M059J (cell line): Measurements from ENCODE around the genes H2BC10, BTN3A1, ZNF322 and H2BC11.

- RAMPAGE, long total RNA = no peak
Observed at GRCh38 chr6:26243728-26244276, 3.0 kb downstream of the H4C7 start.

DNA sequence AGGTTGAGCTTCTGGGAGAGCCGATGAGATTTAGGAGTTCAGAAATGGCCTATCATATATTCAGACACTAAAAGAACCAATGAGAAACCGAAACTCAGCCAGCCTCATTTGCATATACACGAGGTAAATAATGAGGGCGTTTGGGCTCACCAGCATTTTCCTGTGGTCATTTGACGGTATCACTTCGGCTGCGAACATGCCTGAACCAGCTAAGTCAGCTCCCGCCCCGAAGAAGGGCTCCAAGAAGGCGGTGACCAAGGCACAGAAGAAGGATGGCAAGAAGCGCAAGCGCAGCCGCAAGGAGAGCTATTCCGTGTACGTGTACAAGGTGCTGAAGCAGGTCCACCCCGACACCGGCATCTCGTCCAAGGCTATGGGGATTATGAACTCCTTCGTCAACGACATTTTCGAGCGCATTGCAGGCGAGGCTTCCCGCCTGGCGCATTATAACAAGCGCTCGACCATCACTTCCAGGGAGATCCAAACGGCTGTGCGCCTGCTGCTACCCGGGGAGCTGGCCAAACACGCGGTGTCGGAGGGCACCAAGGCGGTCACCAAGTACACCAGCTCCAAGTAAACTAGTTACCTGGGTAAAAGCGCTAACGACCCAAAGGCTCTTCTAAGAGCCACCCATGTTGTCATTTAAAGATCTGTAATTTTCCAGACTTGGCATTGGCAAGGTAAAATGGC is at the start of gene H2BC10:
Gene H2BC10 (plus strand): TSS at position 152 of the 690 bp plus-strand sequence.
- RAMPAGE, long total RNA = no peak

GRCh38 chr6:26384113-26384513 is 1.2 kb downstream of the BTN2A2 start:
- RAMPAGE, long total RNA = no peak

DNA sequence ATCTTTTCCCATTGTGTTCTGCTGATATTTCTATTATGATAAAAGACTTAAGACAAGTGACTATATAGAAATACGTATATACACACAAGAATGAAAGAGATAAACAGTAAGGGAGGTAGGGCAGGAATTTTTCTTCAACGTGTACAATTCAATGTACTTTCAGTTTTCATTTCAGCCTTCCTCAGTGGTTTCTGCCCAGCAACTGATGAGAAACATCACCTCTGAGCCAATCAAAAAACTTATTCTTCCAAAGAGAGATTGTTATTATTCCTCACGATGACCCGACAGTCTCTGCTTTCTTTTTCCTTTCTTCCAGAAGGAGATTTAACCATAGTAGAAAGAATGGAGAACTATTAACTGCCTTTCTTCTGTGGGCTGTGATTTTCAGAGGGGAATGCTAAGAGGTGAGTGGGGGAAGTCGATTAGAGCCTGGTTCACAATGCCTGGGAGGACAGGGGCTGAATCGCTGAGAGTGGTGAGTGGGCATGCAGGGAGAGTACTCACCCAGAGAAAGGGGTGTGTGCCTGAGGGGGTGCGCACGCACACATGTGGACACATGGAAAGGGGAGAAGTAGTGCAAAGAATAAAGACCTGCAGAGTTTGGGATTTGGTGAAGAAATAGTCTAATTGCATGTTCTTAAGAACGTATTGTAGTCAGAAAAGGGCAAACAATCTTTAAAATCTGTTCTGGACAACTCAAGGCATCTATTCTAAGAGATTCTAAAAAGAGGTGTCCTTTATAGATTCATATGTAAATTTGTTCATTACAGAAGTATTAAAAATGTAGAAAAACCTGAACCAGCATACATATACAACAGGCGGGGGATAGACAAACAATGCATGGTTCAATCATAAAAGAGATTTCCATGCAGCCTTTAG is at the start of gene BTN3A1:
Gene BTN3A1 (plus strand): TSS at position 267 of the 879 bp plus-strand sequence.
- RAMPAGE, long total RNA = no peak

DNA sequence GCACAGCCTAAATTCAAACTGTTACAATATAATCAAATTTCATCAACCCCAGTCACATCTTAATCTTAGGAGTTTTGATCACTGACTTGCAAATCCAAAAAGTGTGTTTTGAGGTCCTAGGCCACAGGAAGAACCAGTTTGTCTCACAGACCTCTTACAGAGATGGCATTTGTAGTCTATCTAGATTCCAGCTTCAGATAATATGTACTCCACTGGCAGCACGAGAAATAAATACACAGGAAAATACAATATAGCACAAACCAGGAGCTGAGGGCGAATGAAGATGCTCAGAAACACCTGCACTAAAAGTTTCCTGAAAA is 692 bp upstream of the BTN3A3 start:
- RAMPAGE, long total RNA = no peak

DNA sequence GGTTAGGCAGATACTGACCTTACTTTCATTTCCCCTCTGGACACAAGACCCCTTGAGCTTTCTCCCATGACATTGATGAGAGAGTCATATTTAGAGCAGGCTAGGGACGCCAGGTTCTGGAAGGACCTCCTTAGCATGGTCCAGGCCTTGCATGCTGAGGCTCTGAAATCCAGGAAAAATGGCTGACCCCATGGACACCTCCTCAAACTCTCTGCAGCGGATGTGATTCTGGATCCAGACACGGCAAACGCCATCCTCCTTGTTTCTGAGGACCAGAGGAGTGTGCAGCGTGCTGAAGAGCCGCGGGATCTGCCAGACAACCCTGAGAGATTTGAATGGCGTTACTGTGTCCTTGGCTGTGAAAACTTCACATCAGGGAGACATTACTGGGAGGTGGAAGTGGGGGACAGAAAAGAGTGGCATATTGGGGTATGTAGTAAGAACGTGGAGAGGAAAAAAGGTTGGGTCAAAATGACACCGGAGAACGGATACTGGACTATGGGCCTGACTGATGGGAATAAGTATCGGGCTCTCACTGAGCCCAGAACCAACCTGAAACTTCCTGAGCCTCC is 6.2 kb upstream of the BTN2A1 start:
- RAMPAGE, long total RNA = no peak

GRCh38 chr6:26520653-26520899 is 17.6 kb upstream of the HMGN4 start:
- RAMPAGE, long total RNA = no peak

DNA sequence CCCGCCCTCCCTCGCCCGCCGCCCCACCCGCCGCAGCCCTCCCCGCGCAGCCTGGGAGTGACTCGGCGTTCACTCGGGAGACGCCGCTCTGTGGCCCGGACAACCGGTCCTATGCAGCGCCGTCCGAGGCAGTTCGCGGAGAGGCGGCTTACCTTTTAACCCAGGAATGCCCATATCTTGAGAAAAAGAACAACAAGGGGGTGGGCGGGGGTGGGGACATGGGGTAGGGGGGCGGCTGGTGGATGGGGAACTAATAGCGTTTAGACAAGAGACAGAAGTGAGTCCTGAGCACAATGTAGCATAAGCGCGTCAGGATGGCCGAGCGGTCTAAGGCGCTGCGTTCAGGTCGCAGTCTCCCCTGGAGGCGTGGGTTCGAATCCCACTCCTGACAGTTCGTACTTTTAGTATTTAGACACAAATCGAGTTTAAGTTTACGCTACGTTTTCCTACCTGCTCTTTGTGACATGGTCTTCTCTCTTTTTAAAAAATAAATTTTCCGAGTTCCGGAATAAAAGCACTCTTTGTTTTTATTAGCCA is 17.2 kb upstream of the HMGN4 start:
- RAMPAGE, long total RNA = no peak

- RAMPAGE, long total RNA = no peak
Observed at GRCh38 chr6:26607364-26607907, 10.7 kb downstream of the ABT1 start.

- RAMPAGE, long total RNA = start-site peak on the minus strand at chr6:26659715-26659759, 31 and 10 reads in 2 replicates
Observed at GRCh38 chr6:26659133-26660463, at the start of gene ZNF322. TSS of gene ZNF322 (minus strand) at chr6:26659746.

- RAMPAGE, long total RNA = no peak
Observed at GRCh38 chr6:26749699-26750287, 90.2 kb upstream of the ZNF322 start.

DNA sequence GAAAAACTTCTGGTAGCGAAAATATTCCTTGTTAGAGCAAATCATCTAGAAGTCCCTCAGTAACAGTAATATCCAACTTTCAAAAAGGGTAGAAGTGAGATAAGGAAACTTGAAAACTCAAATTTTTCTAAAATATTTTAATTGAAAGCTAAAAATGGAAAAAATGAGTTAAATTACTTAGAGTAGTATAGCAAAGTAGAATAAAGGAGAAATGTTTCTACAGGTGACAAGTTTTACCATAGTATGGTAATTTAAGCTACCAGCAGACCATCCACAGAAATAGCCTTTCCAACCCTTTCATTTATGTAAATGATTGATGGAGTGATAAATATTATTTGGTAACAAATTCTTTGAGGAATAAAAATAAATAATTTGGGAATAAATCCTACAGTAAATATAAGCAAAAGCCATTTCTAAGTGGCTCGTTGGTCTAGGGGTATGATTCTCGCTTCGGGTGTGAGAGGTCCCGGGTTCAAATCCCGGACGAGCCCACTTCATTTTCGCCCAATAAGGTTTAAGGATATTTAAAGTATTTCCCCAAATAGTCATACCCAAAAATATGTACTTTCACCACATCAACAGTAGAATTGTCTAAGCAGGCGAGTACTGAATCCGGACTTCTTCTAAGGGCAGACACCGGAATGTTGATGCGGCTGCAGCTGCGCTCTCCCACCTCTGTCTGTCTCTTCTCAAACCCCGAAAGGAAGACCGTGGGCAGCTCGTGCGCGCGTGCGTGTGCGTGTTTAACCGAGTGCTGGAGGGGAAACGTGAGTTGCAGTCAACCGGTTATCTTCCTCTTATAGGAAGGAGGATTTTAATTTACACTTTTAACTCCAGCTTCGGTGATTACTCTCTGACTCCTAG is 41.0 kb downstream of the H2BC11 start:
- RAMPAGE, long total RNA = no peak

GRCh38 chr6:27132194-27132941 is at the start of gene H2BC11:
TSS of gene H2BC11 (minus strand) at chr6:27132795.
- RAMPAGE, long total RNA = no peak

- RAMPAGE, long total RNA = no peak
Observed at GRCh38 chr6:27140277-27140634, 1.2 kb downstream of the H4C9 start.

DNA sequence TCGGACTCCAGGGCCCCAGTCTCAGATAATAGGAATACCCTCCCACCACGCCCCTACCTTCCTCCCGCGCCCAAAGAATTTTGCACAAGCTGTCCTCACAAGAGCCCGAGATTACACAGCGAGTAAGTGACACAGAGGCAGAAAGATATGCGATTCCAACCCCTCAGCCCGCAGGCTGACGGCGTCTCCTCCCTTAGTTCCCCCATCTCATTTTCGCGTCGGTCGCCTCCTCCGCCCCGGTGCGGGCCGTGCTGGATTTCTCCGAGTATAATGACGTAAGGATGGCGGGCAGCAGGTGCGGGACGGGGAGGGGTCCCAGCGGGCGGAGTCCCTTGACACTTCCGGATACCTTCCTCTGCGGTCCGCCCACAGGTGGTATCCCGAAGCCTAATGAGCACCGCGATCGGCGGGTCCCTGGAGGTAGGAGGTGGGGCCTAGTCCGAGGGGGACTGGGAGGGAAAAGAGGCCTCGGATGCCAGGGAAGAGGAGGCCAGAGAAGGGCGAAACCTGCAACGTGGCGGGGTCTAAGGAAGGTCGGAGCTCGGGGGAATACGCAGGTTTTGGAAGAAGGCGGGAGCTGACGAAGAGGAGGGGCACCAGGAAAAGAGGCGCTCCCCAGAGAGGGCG is 3.5 kb downstream of the PRSS16 start:
- RAMPAGE, long total RNA = no peak

DNA sequence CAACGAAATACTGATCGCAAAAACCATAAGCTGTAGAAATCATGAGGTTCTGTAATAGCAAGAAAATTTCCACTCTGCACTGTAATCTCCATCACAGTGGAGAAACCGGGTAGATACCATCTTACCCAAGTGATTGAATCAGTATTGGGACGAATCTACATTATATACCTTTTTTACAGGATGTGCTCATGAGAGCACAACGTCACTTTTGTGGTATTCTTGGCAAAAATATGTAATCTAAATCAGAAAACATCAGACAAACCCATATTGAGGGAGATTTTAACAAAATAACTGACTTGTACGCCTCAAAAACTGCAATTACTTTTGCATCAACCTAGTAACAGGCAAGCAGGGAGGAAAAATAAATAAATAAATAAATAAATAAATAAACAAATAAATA is 6.9 kb upstream of the ZNF184 start:
- RAMPAGE, long total RNA = no peak

DNA sequence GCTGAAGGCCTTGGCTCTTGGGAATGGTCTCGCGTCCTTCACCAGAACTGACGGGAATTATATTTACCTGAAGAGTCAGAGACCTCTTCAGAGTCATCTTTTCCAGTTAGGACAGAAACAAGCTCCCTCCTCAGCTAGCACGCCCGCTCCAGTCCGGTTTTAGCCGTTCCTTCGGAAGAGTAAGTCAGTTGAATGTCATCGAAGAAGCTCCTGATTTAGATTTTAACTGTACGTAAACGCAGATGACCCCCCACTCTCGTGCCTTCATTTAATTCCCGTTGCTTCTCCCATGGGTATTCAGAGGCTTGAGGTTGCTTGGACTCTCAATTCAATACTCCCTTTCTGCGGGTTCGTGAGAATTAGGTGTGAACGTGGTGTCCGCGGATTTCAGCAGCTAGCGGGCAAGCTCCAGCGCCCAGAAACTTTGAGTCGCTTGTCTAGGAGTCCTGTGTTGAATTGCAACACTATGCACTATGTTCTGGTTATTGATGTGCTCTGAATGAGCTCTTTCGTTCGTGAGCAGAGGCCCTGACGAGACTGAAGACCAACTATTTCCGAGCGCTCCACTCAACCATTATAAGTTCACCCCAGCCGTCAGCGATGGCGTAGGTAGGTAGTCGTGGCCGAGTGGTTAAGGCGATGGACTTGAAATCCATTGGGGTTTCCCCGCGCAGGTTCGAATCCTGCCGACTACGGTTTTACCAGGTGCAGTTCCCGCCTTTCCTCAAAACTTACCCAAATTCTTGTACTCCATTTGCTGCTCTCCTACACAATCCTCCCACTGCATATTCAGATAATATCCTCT is 72.4 kb upstream of the ZNF184 start:
- RAMPAGE, long total RNA = no peak

DNA sequence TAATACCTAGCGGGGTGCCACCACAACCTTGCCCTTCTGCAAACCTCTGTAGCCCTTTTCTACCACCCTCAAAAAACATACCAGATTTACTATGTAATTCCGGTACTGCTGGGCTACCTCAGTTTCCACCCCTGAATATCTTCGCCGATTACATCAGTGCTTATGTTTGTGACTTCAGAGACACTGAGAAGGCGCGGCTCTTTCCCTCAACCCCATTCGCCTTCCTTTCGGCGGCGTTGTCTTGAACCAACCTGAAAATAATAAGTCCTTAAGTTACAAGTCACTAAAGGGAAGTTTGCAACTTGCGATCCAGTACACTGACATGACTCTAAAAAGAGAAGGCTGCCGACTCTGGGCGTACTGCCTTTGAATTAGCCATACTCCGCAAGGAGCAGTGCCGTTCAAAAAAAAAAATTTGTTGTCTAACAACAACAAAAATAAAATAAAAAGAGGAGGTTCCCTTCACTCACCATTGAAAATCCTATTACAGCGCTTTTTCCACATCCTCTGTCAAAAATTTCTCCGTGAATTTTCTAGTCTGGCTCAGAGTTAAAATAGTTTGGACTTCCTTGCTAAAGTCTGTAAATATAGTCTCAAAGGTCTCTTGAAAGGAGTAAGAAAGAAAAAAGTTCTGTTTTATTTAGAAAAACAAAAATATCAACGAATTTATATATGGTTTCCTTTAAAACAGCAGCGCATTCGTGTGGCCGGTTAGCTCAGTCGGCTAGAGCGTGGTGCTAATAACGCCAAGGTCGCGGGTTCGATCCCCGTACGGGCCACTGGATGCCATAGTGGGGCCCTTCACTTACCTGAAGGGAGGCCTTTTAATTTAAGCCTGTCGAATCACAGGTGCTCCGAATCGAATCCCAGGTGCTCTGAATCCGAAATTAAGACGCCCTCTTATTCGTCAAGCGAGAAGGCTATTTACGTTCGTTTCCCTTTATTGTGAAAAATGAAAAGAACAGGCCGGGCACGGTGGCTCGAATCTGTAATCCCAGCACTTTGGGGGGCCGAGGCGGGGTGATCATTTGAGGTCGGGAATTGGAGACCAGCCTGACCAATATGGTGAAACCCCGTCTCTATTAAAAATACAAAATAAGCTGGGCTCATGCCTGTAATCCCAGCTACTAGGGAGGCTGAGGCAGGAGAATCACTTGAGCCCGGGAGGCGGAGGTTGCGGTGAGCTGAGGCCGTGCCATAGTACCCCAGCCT is 139.4 kb downstream of the H2BC13 start:
- RAMPAGE, long total RNA = no peak

GRCh38 chr6:27684433-27685053 is 123.2 kb downstream of the H2BC13 start:
- RAMPAGE, long total RNA = no peak

DNA sequence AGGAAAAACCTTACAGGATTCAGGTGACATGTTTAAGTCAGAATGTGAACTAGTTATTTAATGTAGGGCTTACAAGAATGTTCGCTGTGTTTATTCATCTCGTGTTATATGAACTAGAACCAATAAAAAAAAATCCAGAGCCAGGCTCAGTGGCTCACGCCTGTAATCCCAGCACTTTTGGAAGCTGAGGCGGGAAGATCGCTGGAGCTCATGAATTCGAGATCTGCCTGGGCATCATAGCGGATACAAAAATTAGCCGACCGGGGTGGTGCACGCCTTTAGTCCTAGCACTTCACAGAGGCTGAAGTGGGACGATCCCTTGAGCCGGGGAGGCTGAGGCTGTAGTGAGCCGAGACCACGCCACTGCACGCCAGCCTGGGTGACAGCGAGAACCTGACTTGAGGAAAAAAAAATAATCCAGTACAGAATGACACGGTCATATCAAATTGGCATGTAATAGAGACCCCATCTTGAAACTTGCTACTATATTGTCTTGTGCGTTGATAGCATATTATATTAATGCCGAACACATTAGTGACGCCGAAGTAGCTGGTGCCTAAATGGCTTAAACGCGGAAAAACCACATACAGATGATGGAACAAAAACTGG is 883 bp downstream of the H2AC16 start:
- RAMPAGE, long total RNA = no peak